HCT116 (cell line): ENCODE results near the gene ATG2A.

DNA sequence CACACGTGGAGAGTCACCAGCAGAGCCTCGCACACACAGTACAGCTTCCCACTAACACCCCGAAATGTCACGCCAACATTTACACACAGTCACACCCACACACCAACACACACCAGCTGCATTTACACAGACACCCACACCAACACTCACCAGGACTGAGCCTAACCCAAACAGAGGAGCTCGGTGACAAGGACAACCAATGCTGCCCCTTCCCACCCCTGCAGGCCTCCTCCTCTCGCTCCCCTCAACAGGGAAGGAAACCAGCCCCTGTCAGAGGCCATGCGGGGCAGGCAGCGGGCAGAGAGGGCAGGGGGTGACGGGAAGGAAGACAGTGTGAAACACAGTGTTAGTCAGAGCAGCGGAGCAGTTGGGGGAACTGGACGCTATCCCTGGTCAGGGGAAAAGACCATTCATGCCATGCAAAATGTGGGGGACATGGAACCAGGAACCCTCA, 47.1 kb downstream of the NRXN2 start:
- RRBS: no CpG with 5 or more reads among the region's 11 CpGs

- RRBS: no CpG with 5 or more reads among the region's 6 CpGs
These were observed 2.9 kb downstream of the SF1 start for GRCh38 chr11:64775022-64776271.

DNA sequence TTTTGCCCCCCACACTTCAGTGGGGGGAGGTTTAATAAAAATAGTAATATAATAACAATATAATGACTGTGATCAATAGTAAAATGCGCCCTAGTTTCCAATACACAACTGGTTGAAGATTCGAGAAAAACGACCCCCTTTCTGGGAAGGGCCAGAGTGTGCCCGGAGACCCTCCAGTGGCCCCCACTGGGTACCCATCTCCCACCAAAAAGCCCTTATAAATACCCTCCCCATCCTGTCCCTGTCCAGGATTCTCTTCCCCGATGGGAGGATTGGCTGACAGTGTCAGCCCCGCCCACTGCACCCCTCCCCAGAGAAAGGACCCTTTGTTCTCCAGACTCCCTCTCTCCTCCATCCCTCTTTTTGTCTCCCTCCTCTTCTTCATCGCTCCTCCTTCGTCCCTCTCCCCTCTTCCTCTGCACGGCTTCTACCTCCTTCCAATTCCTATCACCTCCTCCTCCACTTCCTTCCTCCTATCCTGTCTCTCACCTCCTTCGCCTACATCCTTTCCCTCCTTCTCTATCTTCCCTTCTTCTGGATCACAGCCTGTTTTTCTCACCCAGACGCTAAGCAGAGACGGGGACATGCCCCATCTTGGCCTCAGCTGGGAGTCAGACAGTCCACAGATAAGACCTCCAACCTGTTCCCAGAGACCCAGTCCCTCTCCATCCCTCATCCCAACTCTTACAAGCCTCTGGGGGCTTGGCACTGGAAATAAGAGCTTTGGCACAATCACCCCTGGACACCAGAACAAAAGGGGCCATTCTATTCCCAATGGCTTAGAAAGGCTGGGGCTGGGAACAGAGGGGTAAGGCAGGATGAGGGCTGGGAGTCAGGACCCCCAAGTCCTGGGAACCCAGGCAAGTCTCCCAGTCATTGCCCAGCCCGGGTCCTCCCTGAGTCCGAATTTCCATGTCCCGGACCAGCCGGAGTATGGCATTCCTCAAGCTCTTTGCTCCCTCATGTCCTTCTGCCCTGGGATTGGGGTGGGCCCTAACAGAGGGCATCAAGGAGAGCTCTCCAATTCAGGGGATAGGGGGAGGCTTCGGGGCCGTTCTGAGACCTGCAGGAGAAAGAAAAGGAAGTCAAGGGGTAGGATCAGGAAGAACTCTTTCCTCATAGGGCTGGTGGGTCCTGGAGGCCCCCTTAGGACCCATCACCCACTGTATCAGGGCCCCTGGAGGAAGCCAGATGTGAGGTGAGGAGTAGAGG, 13.5 kb upstream of the MEN1 start:
- RRBS: no CpG with 5 or more reads among the region's 18 CpGs

DNA sequence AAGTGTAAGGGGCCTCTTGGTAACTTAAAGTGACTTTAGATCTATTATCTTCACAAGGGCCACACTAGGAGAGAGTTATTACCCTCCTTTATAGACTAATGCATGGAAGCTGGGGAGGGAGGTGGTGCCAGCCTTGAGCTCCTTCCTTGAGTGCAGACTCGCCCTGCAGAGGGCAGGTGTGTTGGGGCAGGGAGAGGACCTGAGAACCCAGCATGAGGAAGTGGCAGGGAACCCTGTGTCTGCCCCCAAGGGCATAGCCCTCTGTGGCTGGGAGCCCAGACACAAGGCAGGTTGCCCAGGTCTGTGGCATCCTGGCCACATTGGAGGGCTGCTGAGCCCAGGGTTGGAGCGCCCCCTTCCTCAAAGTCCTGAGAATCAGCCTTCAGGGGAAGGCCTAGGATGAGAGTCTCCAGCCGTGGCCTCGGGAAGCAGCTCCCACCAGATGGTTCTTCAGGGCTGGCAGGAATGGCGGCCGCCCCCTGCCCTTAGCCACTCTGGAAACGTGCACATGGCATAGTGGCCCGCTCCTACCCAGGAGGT, 4.3 kb upstream of the CDC42BPG start:
- RRBS: no CpG with 5 or more reads among the region's 8 CpGs

DNA sequence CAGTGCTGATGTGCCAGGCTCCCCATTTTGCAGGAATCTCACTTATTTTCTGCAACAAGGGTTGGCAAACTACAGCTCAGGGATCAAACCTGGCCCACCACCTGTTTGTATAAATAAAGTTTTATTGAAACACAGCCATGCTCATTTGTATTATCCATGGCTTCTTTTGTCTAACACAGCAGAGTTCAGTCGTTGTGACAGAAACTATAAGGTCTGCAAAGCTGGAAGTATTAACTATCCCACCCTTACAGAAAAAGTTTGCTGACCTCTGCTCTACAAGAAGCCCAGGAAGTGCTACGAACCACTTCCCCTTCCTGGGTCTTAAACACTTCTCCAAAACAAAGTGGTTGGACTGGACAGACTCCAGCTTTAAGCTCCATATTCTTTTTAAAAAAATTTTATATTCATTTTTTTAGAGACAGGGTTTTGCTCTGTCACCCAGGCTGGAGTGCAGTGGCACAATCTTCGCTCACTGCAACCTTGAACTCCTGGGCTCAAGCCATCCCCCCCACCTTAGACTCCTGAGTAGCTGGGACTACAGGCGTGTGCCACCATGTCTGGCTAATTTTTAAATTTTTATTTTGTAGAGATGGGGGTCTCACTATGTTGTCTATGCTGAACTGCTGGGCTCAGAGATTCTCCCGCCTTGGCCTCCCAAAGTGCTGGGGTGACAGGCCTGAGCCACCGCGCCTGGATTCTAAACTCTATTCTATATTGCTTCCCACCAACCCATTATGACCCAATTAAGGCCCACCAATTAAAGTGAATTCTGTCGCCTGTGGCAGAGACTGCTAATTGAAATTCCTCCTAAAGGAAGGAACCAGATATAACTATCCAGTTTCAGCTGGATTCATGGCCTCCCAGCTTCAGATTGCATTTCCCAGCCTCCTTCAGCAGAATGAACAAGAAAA, 16.7 kb downstream of the EHD1 start:
- RRBS: no CpG with 5 or more reads among the region's 8 CpGs

GRCh38 chr11:64862626-64863655, 15.5 kb downstream of the EHD1 start:
- RRBS: 100% methylated on average over 1 of the region's 26 CpGs

GRCh38 chr11:64868589-64869715, 9.5 kb downstream of the EHD1 start:
- RRBS: no CpG with 5 or more reads among the region's 29 CpGs

DNA sequence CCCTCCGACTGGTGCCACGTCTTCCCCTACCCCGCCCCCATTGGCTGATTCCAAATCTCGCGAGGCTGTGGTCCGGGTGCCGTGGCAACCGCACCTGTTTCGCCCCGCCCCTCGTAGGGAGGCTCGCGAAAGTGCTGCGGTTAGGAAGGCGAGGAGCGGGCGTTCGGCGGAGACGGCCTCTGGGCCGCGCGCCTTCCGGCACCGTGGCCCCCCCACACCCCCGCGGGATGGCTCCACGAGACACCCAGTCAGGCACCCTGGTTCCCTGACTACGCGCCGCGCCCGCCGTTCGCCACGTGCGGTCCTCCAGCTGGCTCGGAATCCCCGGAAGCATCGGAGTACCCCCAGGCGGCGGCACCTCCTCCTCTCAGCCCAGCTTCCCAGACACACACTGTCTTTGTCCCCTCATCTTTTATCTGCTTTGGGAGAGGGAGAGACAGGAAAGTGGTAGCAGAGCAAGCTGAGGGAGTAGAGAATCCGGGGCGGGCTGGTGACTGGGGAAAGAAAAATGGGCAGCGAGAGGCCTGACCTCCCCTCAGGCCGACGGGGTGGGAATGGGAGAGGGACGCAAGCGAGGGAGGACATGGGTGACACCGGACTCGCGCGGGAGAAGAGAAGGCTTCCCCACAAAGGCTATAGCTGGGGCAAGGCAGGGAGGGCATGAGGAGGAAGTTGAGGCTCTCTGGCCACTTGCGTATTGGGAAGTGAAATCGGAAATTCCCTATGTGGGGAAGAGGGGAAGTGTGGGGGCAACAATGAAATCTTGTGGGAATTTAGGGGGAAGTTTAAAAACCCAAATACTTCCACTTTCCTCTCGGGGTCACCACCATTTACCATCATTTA, 541 bp upstream of the EHD1 start:
- RRBS: no CpG with 5 or more reads among the region's 56 CpGs

DNA sequence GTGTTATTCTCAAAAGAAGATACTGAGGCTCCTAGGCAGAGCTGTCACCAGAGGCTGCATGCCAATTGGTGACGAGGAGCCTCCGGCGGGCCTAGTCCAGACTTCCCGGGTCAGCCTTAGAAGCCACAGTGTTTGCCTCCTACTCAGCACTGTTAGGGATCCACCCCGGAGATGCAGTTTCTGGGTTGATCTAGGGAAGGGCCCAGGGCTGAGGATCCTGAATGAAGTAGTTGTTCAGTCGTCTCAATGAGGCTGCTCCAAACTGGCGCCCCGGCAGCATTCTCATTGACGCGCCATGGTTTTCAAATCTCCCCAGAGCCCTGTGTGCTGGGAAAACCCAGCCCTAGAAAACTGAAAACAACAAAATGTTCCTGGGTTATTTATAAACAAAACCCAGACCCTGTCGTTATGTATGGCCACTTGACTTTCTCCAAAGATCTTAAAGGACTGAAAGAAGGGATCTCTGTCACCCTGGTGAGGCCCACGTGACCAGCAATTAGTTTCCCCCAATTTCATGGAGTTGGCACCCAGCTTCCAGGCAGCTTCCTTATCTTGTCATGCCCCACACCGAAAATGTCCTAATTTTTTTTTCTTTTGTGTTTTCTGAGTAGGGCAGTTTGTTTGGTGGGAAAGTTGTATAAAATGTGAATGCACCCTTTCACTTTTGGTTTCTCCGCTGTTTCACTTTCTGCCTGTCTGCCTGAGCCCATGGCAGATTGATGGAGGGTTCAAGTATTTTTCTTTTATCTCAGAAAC, 2.0 kb upstream of the EHD1 start:
- RRBS: 95% methylated on average over 5 of the region's 14 CpGs

- RRBS: no CpG with 5 or more reads among the region's 7 CpGs
These were observed 5.2 kb downstream of the ATG2A start for GRCh38 chr11:64911782-64912165.

- RRBS: no CpG with 5 or more reads among the region's 7 CpGs
These were observed 3.1 kb downstream of the ATG2A start for GRCh38 chr11:64913977-64914261.

DNA sequence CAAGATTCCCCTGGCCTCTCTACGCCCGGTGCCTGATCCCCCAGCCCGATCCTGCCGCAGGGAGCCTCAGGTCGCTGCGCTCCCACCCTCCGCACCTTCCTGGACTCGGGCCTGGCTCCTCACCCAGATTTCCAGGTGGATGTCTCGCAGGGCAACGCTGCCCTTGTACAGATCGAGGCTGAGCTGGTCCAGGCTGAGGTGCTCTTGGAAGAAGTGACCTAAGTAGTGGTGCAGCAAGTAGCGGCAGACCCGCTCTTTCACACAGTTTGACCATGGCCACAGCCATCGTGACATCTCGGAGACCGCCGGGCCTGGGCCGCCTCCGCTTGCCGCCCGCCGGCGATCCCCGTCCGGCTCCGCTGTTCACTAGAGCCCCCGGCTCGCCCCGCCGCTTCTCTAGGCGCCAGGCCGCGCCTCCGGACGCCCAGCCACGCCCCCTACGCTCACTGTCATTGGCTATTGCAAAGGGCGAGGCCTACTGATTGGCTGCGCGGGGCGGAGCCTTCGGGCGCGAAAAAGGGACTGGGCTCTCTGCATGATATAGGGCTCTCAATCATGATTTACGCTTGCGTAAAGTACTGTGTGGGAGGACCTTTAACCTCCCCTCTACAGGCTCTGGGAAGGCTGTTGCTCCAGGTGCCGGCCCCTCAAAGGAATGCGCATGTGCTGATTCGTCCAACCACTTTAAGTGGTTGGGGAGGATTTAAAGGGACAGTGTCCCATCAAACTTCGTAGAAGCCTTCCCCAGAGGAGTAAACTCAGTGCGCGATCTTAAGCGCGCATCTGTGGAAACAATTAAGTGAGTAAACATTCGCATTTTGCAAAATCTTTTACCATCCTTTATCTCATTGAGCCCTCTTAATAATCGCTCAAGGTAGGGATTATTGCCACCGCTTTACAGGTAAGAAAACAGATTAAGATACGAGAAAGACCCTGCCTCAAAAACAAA, at the start of gene ATG2A:
TSS of gene ATG2A (minus strand) at position 368 of the 949 bp plus-strand sequence.
- RRBS: 2% methylated on average over 10 of the region's 58 CpGs

DNA sequence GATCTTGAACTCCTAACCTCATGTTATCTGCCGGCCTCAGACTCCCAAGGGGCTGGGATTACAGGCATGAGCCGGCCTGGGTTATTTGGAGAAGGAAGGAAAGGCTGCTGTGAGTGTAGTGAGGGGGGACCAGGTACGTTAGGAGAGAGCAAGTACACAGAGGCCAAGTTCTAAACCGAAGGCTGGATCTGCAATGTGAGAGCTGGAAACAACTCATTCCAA, 389 bp downstream of the BATF2 start:
- RRBS: no CpG with 5 or more reads among the region's 4 CpGs

- RRBS: no CpG with 5 or more reads among the region's 11 CpGs
These were observed 16.5 kb upstream of the SYVN1 start for GRCh38 chr11:65150585-65151492.

- RRBS: 95% methylated on average over 5 of the region's 32 CpGs
These were observed 29.5 kb downstream of the CAPN1 start for GRCh38 chr11:65210903-65211942.

- RRBS: no CpG with 5 or more reads among the region's 16 CpGs
These were observed 8.9 kb upstream of the CDC42EP2 start for GRCh38 chr11:65305600-65306406.

- RRBS: 100% methylated on average over 1 of the region's 29 CpGs
These were observed 1.4 kb downstream of the TIGD3 start for GRCh38 chr11:65355880-65356352.

- RRBS: no CpG with 5 or more reads among the region's 4 CpGs
These were observed 7.9 kb downstream of the FRMD8 start for GRCh38 chr11:65394479-65394678.

- RRBS: no CpG with 5 or more reads among the region's 8 CpGs
These were observed 37.0 kb downstream of the FRMD8 start for GRCh38 chr11:65423522-65423667.

DNA sequence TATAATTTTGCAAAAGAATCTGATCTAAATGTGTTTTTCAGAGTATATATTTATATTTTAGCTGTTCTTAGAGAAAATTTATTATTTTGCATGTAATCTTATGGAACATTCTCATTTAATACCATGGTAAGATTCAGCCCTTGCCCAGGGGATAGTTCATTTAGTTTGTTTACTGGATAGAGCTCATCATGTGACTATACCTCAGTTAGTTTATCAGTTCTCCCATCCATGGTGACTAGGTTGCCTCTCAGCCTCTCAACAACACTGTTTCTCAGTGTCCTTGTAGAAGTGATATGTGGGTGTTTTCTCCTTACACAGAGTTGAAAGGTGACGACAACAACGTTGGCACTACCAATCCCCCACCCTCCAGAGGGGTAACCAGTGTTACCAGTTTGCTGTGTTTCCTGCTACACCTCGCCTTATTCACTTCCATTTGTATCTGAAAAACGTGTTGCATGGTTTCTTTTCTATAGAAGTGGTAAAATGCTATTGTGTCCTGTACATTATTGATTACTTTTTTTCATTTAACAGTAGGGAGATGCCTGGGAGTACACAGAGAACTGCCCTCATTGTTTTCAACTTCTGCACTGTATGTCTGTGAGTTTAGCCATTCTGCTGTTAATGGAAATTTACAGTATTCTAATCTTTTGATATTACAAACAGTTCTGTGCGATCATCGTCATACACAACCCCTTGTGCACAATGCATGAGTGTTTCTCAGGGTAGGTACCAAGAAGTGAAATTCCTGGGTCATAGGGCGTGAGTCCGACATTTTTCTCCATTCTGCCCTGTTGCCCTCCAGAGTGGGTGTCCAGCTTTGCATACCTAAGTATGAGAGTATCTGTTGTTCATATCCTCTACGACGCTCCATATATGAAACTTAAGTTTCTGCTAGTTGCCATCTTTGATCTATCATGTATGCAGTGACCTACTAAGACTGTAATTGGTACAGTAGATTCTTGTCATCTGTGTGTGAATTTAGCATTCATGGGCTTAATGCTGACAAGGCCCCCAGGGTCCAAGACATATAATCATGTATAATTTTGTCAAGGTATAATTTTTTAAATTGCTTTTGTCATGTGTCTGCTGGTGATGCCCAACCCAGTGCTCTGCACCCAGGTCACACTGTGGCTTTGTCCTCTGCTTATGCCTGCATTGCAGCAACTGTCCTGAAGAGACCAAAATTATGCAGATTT, 47.9 kb downstream of the FRMD8 start:
- RRBS: no CpG with 5 or more reads among the region's 10 CpGs